Cytotoxic T cell (primary cell): ENCODE results near the genes TRIP4, ZNF609, KBTBD13 and HACD3.

DNA sequence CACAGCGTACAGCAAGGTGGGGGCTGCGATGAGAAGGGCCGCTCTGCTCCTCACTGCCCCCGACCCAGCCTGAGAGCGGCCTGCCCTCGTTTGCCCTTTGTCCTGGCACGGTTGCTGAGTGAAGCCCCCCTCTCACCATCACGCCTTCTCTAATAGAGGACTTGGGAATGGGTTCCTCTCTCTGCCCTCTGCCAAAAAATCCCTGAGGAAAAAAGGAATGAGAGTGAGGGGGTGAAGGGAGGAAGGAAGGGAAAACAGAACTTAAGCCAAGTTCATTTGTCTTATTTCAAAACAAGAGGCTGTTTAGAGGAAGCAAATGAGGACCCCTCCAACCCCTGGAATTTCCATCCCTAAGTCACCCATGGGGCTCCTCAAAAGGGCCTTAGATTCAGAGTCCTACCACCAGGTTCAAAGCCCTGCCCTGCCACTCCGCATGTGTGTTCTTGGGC, 685 bp upstream of the DAPK2 start:
- PRO-cap, 2 experiments: no peak in any of the 2 experiments

DNA sequence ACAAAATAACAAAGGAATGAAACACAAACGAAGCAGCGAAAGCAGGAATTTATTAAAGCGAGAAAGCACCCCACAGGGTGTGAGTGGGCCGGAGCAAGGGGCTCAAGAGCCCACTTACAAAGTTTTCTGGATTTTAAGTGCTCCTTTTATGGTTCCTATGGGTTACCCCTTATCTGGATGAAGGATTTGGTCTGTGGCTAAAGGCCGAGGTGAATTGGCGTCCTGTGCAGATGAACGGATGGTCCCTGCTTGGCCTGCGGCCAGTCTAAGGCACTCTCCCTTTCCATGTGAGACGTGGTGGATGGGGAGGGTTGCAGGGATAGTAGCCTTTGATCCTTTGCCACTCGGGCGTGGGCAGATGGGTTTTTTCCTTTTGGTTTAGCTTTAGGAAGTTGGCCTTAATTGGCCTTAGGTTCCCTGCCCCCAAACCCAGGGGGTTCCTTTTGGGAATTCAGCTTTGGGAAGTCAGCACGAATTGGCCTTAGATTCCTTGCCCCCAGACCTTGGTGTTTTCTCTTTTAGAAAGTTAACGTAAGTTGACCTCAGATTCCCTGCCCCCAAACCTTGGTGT, 1.2 kb downstream of the SNX1 start:
- PRO-cap, 2 experiments: no peak in any of the 2 experiments

DNA sequence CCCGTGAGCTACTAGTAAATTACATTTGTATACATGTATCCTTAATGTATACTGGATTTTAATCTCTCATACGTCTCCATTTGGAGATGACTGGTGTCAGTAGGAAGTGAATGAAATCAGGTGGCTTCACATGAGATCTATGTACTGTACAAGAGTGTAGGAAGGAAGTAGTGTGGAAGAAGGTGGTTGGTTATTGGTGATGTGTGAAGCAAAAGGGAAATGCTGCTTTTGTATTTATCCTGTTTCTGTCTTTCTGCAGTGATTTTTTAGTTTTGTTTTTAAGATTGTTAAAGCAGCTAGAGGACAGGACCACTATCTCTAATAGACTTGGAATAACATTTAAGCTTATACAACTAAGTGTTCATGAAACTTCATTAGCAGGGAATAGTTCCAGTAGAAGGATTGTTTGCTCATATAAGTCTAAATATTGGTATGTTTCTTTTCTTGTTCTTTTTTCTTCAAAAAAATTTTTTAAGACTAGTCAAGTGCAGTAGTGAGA, 15.3 kb downstream of the SNX1 start:
- PRO-cap, 2 experiments: no peak in any of the 2 experiments

GRCh38 chr15:64387354-64388418, at the start of gene TRIP4:
Gene TRIP4 (plus strand): TSS chr15:64387836.
- PRO-cap, 2 experiments: peak in 2 of 2 experiments; most common plus-strand start chr15:64387836 (in 1); most common minus-strand start chr15:64387650 (in 2)

GRCh38 chr15:64409473-64409826, 21.8 kb downstream of the TRIP4 start:
- PRO-cap, 2 experiments: no peak in any of the 2 experiments

DNA sequence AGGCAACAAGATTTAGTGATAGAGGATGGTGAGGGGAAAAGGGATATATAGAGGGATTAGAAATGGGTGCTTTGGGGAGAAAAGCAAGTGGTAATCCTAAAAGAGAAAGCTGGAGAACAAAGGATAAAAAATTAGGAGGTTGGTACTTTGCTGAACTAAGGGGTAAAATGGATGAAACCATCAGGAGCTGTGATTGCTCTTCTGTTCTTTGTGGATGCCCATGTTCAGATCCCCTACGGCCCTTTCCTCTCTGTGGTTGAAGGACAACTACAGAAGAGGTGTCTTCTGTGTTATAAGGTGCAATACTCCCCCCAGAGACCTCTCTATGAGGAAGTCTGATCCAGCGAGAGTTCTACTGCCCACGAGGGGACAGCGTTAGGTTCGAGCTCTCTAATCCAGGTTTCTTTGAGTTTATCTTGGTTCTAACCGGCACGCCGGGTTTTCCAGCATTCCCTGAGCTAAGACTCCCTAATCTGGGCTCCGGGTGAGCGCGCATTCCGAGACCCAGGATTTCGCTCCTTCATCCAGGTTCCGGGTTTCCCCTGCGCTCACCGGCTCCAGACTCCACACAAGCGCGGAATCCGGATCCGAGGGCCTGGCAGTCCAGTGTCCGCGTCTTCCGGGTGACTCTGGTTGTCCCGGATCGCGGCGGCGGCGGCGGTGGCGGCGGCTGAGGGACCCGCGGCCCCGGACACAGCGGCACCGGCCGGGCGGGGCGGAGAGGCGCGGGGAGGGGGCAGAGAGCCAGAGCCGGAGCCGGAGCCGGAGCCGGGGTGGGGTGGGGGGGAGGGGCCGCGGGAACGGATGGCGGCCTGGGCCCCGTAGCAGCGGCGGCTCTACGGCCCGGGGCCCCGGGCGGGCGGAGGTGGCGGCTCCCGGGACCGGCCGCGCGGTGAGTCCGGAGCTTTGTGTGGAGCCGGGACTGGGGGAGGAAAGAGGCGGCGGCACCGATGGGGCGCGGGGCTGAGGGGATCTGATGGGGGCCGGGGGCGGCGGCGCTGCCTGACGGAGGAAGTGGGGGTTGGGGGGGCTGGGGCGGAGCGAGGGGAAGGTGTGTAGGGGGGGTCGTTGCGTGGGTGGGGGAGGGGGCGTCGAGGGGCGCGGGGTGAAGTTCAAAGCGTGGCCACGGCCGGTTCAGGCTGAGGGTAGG, at the start of gene ZNF609:
TSS of gene ZNF609 (plus strand) at position 632 of the 1,150 bp plus-strand sequence.
- PRO-cap, 2 experiments: peak in 2 of 2 experiments; most common plus-strand start position 643 of the sequence (in 2); most common minus-strand start position 379 of the sequence (in 1)

GRCh38 chr15:64502990-64503982, 42.9 kb downstream of the ZNF609 start:
- PRO-cap, 2 experiments: no peak in any of the 2 experiments

- PRO-cap, 2 experiments: peak in 2 of 2 experiments; most common plus-strand start chr15:64597281 (in 1); most common minus-strand start chr15:64597287 (in 2)
These were observed 136.9 kb downstream of the ZNF609 start for GRCh38 chr15:64596988-64597914.

GRCh38 chr15:64622487-64623284, 152.7 kb downstream of the RBPMS2 start:
- PRO-cap, 2 experiments: peak in 1 of 2 experiments; most common plus-strand start chr15:64622771 (in 1); most common minus-strand start chr15:64622667 (in 1)

DNA sequence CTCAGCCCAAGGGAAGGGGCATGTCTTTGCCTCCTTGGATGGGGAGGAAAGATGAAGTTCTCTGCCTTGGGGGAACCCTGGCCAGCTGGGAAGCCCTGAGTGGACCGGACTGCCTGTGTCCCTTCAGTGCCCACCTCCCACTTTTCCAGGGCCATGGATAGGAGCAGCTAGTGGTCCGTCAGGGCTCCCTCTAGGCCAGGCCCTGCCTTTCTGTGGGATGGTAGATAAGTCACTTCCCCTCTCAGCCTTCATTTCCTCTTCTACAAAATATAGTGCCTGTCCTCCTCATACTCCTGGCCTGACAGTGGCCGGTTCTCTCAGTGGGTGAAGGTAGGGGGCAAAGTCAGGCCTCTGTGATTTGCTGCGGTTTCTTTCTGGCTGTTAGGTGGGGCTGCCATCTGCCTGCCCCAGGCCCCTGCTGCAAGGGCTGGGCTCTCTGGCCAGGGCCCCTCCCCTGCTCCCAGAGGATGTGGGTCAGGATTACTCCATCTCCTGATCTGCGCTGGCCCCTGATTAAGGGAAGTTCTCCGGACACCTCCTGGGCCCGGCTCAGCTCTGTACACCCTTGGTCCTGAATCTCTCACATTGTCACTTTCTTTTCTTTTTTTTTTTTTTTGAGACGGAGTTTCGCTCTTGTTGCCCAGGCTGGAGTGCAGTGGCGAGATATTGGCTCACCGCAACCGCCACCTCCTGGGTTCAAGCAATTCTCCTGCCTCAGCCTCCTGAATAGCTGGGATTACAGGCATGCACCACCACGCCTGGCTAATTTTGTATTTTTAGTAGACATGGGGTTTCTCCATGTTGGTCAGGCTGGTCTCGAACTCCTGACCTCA, 1.5 kb downstream of the PLEKHO2 start:
- PRO-cap, 2 experiments: no peak in any of the 2 experiments

DNA sequence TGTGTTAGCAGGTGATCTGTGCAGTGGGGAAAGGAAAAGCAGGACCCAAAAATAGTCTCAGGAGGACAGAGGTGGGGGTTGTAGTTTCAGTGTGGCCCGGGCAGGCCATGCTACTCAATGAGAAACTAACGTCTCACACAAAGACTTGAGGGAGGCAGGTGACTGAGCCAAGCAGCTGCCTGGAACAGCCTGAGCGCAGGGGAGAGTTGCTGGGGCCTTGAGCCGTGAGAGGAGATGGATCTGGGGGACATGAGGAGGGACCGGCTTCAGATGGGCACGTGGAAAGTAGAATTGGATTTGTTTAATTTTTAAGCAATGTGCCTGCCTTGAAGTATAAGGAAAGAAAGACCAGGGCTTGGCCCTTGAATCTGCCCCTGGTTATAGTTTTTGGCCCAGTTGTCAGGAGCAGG, 18.6 kb downstream of the ANKDD1A start:
- PRO-cap, 2 experiments: no peak in any of the 2 experiments

DNA sequence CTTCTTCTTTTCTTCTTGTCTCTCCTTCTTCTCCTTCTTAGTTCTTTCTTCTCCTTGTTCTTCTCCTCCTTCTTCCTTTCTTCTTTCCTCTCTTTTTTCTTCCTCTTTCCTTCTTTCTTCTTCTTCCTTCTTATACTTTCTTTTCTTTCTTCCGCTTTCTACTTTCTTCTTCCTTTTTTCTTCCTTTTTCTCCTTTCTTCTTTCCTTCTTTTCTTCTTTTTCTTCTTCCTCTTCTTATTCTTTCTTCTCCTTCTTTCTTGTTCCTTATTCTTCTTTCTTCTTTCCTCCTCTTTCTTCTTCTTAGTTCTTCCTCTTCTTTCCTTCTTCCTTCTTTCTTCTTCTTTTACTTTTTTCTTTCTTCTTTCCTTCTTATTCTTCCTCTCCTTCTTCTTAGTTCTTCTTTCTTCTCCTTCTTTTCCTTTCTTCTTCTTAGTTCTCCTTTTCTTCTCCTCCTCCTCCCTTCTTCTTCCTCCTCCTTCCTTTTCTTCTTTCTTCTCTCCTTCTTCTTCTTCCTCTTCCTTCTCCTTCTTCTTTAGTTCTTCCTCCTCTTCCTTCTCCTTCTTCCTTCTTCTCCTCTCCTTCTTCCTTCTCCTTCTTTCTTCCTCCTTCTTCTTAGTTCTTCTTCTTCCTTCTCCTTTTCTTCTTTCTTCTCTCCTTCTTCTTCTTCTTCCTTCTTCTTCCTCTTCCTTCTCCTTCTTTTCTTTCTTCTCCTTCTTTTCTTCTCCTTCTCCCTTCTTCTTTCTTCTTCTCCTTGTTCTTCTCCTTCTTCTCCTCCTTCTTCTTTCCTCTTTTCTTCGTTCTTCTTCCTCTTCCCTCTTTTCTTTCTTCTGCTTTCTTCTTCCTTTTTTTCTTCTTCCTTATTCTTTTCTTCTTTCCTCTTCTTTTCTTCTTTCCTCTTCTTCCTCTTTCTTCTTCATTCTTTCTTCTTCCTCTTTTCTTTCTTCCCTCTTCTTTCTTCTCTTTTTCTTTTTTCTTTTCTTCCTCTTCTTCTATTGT, 36.5 kb downstream of the SPG21 start:
- PRO-cap, 2 experiments: no peak in any of the 2 experiments

DNA sequence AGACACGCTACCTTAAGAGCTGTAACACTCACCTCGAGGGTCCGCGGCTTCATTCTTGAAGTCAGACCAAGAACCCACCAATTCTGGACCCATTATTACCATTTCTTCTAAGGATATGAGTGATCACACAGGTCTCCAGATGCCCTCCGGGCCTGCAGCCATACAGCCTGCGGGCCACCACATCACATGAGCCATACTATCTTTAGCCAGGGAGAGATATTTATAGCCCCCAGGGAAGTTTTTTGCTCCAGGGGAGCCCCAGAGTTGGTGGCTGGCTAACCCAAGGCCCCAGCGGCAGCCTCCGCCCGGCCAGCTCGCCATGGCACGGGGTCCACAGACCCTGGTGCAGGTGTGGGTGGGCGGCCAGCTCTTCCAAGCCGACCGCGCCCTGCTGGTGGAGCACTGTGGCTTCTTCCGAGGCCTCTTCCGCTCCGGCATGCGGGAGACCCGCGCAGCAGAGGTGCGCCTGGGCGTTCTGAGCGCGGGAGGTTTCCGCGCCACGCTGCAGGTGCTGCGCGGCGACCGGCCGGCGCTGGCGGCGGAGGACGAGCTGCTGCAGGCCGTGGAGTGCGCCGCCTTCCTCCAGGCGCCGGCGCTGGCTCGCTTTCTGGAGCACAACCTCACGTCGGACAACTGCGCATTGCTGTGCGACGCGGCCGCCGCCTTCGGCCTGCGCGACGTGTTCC, at the start of gene KBTBD13:
TSS of gene KBTBD13 (plus strand) at position 250 of the 686 bp plus-strand sequence.
- PRO-cap, 2 experiments: no peak in any of the 2 experiments

- PRO-cap, 2 experiments: no peak in any of the 2 experiments
These were observed 5.9 kb downstream of the KBTBD13 start for GRCh38 chr15:65082235-65083071.

DNA sequence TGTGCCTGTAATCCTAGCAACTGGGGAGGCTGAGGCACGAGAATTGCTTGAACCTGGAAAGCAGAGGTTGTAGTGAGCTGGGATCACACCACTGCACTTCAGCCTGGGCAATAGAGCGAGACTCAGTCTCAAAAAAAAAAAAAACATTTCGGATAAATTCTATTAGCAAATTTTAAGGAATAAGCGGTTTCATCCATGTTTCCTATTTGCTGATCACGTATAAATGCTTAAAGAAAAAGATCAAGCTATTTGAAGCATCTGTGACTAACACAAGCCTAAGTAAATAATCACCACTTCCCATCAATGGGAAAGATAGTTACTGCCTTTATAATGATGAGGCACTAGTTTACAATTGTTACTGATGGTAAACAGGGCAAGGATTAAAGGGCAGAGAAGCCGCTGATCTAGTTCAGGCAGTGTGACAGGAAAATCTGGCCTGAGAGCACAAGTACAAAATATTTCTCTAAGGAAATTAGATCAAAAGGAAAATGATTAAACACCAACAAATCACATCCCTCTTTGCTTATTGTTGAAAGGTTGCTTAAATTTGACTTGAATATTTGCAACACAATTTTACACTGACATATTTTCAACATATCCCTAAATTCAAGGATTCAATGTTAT, 13.7 kb downstream of the CLPX start:
- PRO-cap, 2 experiments: no peak in any of the 2 experiments

DNA sequence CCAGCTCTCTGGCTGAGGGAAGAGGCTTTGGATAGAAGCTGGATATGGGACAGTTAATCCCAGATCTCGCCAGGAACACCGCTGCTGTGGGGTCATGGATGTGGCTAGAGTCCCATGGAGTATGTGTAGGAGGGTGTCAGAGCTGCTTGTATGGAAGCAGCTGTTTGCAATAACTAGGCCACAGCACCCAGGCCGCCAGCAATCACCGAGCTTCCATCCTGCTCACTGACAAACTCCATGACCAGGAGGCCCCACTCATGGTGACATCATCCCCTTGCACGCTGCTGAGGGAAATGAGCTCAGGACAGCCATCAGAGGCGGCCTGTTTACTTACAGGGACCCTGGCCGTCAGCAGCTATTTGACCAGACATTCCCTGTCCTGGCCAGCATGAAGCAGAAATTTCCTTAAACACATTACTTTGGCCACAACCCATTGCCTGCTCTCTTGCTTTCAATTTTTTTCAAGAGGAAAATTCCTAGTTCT, 34.2 kb upstream of the CILP start:
- PRO-cap, 2 experiments: no peak in any of the 2 experiments

DNA sequence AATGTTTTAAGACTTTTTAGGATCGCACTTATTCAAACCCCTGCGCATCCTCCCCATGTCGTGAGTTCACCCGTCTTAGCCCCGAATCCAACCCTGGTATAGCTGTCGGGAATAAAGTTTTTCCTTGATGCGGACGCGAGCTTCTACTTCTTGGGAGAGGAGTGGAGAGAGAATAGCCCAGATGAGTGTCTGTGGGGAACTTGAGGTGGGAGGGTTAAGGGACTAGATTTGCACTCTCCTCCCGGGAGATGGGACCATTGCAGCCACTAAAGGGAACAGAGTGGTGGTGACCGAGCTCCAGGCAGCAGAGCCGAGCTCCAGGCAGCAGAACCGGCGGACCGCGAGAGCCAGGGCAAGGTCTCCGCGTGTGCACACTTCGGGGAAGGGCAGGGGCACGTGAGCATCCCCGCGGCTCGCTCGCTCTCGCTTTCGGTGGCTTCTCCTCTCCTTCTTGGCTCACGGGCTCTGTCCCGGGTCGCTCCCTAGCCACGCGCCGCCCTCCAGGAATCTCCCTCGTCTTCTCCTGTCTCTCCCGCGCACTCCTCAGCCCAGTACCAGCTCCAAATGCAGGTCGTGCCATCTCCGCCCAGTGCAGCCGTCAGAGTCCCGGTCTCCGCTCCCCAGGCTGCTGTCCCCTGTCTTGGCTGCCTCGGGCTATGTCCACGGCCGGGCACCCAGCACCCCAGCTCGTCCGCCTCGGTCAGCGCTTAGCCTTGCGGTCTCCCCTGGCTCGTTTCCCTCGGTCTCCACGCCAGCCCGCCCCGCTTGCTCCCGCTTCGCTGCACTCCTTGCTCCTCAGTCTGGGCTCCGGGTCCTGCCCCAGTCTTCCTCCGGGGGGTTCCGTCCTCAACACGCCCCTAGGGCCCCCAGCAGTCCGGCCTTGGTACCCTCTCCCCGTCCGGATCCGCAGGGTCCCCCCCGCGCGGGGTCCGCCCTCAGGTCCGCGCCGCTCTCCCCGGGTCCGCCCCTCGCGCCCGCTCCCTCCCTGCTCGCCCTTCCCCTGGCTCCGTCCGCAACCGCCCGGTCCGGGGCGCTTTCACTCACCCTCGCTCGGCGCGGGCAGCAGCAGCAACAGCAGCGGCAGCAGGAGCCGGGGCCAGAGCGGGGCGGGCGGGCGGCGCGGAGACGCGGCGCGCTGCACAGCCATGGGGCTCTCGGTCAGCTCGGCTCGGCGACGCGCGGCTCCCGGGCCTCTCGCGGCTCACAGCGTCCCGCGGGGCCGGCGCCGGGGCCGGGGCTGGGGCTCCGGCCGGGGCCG, 731 bp downstream of the IGDCC3 start:
- PRO-cap, 2 experiments: no peak in any of the 2 experiments

GRCh38 chr15:65530279-65530952, at the start of gene HACD3:
Gene HACD3 (plus strand): TSS chr15:65530463.
- PRO-cap, 2 experiments: peak in 2 of 2 experiments; most common plus-strand start chr15:65530486 (in 2); most common minus-strand start chr15:65530364 (in 1)

- PRO-cap, 2 experiments: no peak in any of the 2 experiments
These were observed 771 bp downstream of the HACD3 start for GRCh38 chr15:65530953-65531514.

DNA sequence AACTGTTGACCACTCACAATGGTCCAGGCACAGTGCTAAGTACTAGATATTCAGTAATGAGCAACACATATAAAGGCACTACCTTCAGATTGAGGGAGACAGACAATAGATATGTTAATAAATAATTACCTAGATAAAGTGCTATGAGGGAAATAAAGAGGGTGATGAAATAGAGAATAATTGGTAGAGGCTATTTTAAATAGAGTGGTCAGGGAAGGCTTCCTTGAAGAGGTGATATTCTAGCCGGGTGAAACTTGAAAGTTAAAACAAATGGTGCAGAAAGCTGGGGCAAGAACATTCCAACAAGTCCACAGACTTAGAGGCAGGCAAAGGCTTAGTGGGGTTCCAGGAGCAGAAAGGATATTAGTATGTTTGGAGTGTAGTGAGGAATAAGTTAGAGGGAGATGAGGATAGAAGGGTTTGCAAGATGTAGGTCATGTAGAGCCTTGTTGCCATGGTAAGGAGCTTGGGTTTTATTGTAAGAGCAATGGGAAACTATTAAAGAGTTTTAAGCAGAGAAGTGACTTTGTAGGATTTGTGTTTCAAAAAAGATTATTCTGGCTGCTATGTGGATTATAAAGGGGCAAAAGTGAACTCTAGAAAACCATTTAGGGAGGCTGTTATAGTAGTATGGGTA, 10.1 kb downstream of the HACD3 start:
- PRO-cap, 2 experiments: no peak in any of the 2 experiments